Colonic mucosa (tissue), 1 donor: ENCODE data around the genes GTSF1, DCD, OR6C74 and OR6C3.

DNA sequence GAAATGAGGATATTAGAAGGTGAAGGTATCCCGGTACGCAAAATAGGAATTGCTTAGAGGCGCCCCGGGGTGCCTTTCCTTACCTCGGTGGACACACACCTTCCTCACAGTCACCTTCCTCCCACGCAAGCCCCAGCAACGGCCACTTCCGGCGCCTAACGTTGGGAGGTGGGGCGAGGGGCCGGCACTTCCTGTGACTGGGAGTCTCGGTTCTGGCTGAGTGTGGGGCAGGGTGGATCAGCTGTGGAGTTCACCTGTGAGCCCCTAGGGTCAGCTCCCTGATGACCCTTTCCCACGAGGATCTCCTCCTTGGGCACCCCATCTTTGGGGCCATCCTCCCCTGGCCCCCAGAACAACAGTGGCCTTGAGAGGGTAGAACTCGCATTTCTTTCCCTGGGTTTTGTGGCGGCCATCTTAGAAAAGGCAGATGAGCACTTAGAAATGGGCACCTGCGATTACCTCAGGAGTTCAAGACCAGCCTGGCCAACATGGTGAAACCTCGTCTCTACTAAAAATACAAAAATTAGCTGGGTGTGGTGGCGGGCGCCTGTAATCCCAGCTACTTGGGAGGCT lies at the start of gene GTSF1:
GTSF1 (minus strand) TSS at position 140 of the 573 bp plus-strand sequence.
- PRO-cap, result no peak

DNA sequence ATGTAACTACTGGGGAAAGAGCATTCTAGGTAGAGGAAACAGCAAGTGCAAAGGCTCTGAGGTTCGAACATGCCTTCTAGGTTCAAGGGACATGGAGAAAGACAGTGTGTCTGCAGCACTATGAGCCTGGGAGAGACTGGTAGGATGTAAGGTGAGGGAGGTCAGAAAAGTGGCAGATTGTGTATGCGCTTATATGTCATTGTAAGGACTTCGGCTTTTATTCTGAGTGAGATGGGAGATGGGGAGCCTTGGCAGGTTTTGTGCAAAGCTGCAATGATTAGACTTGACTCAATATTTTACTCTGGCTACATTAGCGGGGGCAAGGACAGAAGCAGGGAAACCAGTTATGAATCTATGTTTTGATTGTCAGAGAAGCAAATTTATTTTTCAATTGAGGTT lies 24.5 kb upstream of the PDE1B start:
- PRO-cap, result no peak

GRCh38 chr12:54648247-54648446 lies at the start of gene DCD:
Gene DCD, minus strand, starts transcription at chr12:54648365.
- PRO-cap, result no peak

- PRO-cap, result no peak
Measured at GRCh38 chr12:54888776-54889097, 34.4 kb downstream of the MUCL1 start.

DNA sequence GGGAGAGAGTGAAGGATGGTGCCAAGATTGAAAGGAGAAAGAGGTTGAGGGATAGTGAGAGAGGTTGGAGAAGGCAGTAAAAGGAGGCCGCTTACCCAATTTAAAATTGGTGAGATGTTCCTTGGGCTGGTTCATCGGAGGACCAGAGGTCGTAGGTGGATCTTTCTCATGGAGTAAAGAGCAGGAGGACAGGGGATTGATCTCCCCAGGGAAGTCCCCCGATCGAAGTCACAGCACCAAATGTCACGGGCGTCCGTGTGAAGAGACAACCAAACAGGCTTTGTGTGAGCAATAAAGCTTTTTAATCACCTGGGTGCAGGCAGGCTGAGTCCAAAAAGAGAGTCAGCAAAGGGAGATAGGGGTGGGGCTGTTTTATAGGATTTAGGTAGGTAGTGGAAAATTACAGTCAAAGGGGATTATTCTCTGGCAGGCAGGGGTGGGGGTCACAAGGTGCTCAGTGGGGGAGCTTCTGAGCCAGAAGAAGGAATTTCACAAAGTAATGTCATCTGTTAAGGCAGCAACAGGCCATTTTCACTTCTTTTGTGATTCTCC lies 36.8 kb downstream of the TESPA1 start:
- PRO-cap, result no peak

DNA sequence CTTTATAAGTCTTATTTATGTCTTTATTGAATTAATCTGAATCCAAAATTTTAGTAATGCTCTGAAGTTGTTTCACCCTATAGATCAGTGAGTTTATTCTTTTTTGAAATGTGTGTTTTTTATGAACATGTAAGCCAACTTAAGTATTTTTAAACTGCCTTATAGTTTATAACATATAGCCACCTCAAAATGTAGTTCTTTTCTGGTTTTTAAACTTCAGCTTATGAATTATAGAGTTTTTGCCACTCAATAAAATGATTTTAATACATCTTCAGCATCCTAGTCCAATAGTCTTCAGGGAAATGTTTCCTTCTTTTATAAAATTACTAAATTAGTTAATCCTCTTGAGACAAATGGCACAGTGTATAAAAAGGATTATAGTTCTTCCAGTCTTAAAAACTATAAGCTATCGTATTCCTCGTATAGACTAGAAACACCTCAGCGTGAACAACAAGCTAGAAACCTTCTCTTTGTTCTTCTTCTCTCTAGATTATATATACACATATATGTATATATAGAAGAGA lies at the start of gene OR6C74:
OR6C74 (plus strand) TSS at position 418 of the 524 bp plus-strand sequence.
- PRO-cap, result no peak

DNA sequence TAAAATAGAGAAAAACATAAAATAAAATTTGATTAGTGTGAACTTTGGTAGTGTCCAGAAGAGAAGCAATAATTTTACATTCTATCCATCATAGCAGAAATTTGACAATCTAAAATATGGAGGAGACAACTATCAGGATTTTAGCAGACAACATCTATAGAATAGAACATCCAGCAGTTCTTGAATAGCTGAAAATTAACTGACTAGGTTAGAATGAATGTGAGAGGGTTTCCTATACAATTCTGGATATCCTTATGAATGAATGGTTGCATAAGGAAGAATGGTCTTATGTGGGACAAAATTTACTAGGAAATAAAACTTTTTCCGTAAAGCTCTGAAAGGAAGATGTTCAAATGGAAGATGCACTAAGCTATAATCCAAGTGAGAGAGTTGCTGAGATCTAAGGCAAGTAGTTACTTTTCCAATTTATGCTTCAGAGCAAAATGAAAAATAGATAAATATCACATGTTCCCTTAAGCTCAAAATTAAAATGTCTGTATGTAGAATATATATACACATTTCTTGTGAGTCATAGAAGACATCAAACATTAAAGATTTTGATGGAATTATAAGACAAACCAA lies at the start of gene OR6C3:
OR6C3 (plus strand) TSS at position 344 of the 582 bp plus-strand sequence.
- PRO-cap, result no peak

- PRO-cap, result no peak
Measured at GRCh38 chr12:55706115-55706696, 1.5 kb downstream of the ITGA7 start.

GRCh38 chr12:55727865-55728907 lies 623 bp downstream of the CD63 start:
- PRO-cap, result bidirectional peak, plus-strand start at chr12:55728085, minus-strand start at chr12:55727802; bidirectional peak, plus-strand start at chr12:55728520, minus-strand start at chr12:55728445

GRCh38 chr12:55829896-55831130 lies 926 bp upstream of the DNAJC14 start:
- PRO-cap, result bidirectional peak, plus-strand start at chr12:55829986, minus-strand start at chr12:55830008; unidirectional peak, minus-strand start at chr12:55830267; bidirectional peak, plus-strand start at chr12:55830876, minus-strand start at chr12:55830813

GRCh38 chr12:55834529-55835411 lies 5.4 kb upstream of the DNAJC14 start:
- PRO-cap, result no peak

- PRO-cap, result no peak
Measured at GRCh38 chr12:55845832-55846233, 3.1 kb upstream of the MMP19 start.

GRCh38 chr12:55934357-55934669 lies 3.4 kb downstream of the DGKA start:
- PRO-cap, result no peak

DNA sequence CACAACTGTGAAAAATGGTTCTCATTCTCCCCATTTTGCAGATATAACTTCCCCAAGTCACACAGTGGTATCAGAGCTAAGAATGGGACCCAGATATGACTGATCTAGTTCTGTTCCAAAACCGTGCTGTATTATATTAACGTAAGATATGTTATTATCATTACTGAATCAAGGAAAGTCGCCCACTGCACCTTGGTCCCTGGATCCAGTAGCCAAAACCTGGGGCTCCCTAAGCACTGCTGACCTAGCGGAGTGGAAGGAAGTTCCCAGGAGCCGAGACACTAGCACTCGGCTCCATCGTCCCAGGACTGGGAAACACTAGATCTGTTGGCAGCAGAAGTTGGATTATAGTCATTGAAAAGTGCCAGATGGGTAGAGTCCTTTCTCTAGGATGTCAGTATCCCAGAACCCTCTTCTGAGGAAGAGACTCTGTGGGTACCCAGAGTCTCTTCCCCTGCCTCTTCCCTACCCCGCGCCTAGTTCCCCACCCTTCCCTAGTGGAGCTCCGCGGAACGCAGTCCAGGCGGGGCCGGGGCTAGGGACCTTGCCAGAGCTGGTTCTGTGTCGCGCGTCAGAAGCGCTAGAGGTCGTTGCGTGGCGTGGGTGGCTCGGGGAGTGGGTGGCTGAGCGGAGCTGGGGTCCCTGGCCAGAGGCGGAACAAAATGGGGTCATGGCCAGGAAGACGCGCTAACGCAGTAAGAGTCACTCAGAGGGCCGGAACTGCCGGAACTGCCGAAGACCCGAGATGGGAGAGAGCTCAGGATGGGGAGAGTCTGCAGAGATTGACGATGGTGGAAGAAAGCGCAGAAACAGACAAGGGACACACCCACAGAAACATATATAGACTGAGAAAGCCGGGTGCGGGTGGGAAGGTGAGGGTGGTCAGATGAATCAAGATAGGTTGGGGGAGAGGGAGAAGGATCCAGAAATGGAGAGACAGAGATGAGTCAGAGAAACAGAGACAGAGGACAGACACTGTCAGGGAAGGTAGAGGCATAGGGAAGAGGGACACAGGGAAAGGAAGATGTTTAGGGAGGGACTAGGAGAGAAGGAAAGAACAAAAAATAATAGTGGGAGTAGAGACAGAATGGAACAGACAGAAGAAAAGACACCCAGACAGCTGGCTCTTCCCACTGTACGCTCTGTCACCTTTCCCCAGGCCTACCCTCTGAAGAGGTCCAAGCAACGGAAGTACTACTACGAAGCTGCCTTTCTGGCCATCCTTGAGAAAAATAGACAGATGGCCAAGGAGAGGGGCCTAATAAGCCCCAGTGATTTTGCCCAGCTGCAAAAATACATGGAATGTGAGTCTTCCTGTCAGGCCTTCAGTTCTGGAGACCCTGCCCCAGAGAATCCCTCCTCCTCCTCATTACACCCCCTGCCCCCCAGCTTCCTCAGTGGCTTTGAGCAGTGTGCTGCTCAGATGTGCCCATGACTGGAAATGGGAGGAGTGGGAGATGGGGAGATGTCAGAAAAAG lies 4.8 kb downstream of the DGKA start:
- PRO-cap, result no peak

GRCh38 chr12:55953401-55954522 lies 12.1 kb downstream of the PMEL start:
- PRO-cap, result no peak

GRCh38 chr12:55958416-55958903 lies 7.4 kb downstream of the PMEL start:
- PRO-cap, result no peak

GRCh38 chr12:56146428-56147399 lies 5.7 kb upstream of the MYL6B start:
- PRO-cap, result no peak

DNA sequence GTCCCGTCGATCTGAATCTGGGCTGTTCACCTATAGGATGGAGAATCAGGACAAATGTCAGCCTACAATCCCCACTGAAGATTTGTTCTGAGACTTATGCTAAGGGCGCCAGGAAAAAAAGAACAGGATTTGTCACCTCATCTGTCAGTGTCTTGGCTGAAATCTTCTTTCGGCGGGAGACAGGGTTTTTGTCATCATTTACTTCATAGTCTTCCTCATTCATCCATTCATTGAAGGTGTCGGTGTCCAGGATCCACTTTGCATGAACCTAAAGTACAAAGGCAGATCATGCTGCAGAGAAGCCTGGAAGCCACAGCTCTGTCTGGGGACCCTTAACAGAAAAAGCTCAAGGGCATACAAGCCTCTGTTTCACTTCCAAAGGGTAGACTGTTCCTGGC lies 7.7 kb downstream of the SMARCC2 start:
- PRO-cap, result no peak

DNA sequence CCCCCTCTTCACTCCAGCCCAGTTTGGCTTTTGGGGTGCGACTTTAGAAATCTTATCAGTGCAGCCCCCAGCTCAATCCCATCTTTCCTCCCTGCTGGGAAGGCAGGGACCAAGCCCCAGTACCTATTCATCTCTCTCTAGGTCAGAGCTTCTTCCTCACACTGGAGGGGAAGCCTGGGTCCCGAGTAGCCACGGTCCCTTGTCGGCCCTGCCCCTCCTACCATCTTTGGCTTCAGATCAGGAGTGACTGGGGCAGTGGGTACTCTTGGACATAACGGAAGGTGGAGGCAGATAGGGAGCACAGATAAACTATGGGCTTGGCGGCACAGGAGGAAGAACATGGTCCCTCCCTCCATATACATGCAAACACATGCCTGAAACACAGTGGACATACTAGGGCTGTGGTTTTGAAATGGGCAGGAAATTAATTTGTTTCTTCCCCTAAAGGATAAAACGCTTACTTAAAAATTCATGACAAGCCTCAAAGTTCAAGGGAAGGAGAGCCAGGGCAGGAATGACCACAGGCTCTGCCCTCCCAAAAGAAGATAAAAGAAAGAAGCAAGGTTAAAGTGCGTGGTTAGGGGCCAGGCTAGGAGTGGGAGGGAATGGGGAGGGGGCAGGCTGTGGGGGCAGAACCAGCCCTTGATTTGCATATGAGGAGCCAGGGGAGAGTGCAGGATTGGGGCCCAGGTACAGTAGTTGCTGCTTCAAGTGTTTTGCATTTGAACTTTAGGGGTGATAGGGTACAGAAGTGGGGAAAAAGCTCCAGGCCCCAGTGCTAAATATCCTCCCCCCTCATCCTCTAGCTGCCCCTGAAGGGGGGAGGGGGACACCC lies 12.2 kb downstream of the SLC39A5 start:
- PRO-cap, result no peak

DNA sequence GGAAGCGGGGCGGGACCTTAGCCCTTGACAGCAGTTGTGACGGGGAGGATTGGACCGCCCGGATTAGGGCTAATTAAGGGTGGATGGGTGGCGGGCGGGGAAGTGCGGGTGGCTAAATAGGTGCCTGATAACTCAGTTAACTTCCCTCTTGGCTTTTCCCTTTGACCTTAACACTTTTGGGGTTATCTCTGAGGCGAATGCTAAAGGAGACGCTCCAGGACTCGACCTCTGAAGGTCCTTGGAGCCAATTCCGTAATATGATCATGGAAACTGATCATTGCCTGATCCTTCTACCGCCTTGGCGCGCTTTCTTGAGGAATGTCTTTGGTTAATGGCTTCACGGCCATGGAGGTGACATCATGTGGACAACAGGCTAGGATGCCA lies 317 bp upstream of the CS start:
- PRO-cap, result bidirectional peak, plus-strand start at position 76 of the sequence, minus-strand start outside the sequence